Heart (tissue), 3 donors: ENCODE results near the gene PEAR1.

DNA sequence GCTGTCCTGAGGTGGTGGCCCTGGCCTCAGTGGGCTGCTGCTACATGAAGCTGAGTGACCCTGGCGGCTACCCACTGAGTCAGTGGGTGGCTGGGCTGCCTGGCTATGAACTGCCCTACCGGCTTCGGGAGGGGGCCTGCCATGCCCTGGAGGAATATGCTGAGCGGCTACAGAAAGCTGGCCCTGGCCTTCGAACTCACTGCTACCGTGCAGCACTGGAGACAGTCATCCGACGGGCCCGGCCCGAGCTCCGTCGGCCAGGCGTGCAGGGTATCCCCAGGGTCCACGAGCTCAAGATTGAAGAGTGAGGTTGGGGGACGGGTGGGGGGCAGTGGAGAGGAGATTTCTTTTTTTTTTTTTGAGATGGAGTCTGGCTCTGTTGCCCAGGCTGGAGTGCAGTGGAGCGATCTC lies 5.6 kb upstream of the ISG20L2 start:
- RAMPAGE, long total RNA, 2 experiments: no peak in any of the 2 experiments

GRCh38 chr1:156755258-156755534 lies 3.7 kb upstream of the HDGF start:
- RAMPAGE, long total RNA, 2 experiments: no peak in any of the 2 experiments

DNA sequence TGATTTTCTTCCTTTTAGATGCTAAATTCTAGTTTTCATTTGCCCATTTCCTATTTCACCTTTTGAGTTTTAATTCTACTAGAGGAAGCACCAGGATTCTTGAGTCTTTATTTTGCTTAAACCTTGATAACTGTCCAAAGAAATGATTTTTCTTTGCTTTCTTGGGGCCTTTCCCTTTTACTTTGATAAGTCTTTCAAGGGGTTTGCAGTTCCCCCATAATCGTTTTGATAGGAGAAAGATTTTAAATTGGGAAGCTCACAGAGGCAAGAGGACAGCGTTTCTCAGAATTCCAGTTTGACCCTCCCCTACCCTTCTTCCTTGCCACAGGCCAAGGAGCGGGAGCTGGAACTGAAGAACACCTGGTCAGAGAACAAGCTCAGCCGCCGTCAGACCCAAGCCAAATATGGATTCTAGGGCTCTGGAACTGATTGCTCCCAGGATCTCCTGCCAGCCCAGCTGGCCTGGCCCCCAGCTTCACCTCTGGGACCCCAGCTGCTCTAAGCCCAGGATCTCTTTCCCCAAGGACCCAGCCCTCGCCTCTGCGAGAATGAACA lies 16.5 kb downstream of the SH2D2A start:
- RAMPAGE, long total RNA, 2 experiments: no peak in any of the 2 experiments

DNA sequence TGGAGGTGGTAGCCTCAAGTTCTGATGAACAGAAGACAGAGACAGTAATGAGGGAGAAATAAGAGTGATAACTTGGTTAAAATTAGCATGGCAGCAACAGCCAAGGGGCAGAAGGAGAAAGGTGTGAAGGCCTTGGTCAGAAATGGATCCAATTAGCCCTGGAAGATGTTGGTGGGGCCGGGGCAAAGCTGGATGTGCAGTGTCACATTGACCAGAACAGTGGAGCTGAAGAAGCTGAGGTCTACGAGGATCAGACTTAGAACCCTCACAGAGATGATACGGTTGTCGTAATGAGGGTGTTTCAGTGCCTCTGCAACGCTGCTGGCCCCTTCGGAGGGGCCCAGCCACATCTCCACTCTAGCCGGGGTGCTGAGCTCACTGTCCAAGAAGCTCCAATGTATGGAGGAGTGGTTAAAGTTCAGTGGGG lies 14.2 kb downstream of the SH2D2A start:
- RAMPAGE, long total RNA, 2 experiments: no peak in any of the 2 experiments

GRCh38 chr1:156893322-156894515 lies at the start of gene PEAR1:
Gene PEAR1, plus strand, starts transcription at chr1:156893718.
- RAMPAGE, long total RNA, 2 experiments: start-site peak on the plus strand in 1 of 2 experiments, at chr1:156893714-156893724 at its widest, 62 to 155 reads per replicate

DNA sequence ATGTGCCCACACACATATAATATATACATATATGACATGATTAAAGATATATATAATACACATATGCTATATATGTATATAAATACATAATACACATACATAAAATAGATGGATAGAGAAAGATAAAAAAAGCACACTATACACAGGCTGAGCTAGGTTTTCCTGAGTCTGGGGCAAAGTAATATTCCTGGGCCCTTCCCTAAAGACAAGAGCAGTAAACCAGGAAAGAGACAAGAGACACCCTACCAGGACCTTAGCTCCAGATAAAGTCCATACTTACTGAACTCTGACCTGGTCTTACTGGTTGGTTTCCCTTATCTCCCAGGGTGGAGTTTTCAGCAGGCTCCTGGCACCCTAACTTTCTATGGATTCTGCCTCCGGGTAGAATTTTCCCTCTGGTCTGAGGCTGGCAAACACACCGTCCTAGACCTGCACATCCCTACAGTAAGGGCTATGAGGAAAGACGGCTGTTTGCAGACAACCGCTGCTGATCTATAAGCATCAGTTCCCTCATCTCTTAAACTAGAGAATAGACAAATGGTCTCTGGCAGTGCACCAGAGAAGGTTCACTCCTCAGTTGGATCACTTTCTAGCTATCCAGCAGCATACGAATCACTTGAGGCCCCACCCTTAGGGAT lies 52.1 kb downstream of the ARHGEF11 start:
- RAMPAGE, long total RNA, 2 experiments: no peak in any of the 2 experiments

- RAMPAGE, long total RNA, 2 experiments: no peak in any of the 2 experiments
Observed at GRCh38 chr1:157044232-157044974, 1.1 kb downstream of the ARHGEF11 start.

DNA sequence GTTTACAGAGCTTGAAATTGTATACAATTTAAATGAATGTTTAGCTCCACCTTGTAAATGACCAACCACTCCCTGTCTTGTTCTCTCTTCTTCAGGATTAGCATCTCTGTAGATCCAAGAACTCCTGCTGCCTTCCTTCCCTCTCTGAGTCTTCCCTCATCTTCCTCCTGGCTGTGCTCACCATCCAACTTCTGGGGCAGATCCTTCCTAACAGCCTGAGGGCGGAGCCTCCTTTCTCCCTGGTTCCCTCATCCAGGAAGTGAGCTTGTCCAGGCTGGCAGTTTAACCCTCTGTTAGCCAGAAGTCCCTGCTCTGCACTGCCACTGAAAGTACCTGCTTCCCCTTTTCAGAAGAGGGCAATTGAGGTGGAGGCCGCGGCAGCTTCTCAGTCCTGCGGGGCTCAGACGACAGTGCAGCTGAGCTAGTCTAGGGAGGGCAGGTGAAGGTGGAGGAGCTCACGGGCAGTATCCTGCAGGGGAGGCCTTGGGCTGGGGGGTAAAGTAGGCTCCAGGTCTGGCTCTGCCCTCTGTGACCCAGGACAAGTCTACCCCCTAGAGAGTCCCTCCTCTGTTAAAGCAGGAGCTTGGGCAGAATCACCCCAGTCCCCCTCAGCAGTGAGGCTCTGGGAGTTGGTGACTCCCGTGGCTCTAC lies 149.1 kb downstream of the FCRL5 start:
- RAMPAGE, long total RNA, 2 experiments: no peak in any of the 2 experiments

DNA sequence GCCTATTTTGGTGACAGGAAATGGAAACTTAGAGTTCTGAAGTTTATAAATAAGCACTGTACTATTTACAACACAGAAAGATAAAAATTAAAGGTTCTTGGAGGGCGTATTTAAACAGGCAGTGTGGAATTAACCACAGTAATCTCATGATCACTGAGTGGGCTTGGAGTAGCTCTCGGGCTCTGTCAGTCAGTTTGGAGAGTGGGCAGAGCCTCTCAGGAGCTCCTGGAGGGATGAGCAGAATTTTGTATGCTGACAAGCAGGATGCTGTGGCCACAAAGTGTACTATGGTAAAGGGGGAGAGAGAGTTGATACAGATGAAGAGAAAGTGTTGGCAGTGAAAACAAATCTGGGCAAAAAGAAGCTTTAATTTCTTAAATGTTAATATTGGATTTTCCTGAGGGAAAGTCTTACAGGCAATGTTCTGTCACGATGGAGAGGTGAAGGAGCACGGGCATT lies 10.3 kb upstream of the FCRL5 start:
- RAMPAGE, long total RNA, 2 experiments: no peak in any of the 2 experiments

DNA sequence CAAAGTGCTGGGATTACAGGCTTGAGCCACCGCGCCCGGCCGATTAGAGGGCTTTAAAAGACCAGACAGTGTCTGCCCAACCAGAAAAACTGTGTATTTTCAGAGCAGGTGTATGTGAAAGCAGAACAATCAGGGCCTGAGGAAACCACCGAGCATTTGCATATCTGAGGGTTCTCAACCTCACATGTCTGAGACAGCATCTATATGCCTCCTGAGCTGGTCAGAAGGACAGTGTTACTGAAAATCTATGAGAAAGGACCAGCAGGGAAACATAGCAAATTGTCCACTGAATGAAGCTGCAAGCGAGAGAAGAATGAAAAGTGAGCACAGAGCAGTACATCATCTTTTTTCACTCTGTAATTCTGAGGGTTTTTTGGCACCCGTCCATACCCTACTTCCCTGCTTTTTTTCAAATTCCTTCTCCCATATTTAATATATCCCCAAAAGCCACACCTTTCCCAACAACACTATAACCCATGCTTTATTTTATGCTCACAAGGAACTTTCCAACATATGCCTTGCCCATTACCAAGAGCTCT lies 26.4 kb upstream of the FCRL3 start:
- RAMPAGE, long total RNA, 2 experiments: no peak in any of the 2 experiments

DNA sequence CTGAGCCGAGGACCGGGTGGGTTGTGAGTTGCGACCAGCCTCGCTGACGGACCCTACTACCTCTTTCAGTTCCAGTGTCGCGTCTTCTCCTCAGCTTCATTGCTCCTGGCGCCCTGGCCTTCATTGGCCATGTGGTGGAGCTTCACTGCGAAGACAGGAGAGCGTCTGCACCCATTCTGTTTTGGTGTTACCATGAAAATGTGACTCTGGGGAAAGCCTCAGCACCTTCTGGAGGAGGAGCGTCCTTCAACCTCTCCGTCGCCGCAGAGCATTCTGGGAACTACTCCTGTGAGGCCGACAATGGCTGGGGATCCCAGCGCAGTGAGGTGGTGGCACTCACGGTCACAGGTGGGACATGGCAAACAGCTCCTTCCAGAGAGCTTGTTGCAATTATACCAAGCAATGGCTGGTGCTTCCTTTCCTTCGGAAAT lies 67.7 kb upstream of the KIRREL1 start:
- RAMPAGE, long total RNA, 2 experiments: no peak in any of the 2 experiments

GRCh38 chr1:157996368-157996866 lies 3.0 kb downstream of the KIRREL1 start:
- RAMPAGE, long total RNA, 2 experiments: no peak in any of the 2 experiments

GRCh38 chr1:158009447-158010055 lies 16.1 kb downstream of the KIRREL1 start:
- RAMPAGE, long total RNA, 2 experiments: no peak in any of the 2 experiments

- RAMPAGE, long total RNA, 2 experiments: no peak in any of the 2 experiments
Observed at GRCh38 chr1:158125166-158125387, 3.0 kb downstream of the SMIM42 start.

- RAMPAGE, long total RNA, 2 experiments: no peak in any of the 2 experiments
Observed at GRCh38 chr1:158179370-158180259, 1.1 kb upstream of the CD1D start.

- RAMPAGE, long total RNA, 2 experiments: no peak in any of the 2 experiments
Observed at GRCh38 chr1:158182774-158183355, 2.2 kb downstream of the CD1D start.

DNA sequence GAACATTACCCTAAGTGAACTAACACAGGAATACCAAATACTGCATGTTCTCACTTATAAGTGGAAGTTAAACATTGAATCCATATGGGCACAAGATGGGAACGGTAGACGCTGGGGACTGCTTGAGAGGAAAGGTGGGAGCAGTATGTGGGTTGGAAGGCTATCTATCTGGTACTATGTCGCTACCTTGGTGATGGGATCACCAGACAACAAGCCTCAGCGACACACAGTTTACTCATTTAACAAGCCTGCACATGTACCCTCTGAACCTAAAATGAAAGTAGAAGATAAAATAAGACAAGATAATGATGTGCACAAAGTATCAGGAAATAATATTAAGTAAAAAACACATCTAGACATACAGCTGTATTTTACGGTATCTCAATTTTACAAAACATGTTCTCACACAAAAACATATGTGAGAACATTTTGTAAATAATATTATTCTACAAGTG lies 855 bp downstream of the PYHIN1 start:
- RAMPAGE, long total RNA, 2 experiments: no peak in any of the 2 experiments

GRCh38 chr1:159000491-159001037 lies 2.0 kb downstream of the PYDC5 start:
- RAMPAGE, long total RNA, 2 experiments: no peak in any of the 2 experiments

DNA sequence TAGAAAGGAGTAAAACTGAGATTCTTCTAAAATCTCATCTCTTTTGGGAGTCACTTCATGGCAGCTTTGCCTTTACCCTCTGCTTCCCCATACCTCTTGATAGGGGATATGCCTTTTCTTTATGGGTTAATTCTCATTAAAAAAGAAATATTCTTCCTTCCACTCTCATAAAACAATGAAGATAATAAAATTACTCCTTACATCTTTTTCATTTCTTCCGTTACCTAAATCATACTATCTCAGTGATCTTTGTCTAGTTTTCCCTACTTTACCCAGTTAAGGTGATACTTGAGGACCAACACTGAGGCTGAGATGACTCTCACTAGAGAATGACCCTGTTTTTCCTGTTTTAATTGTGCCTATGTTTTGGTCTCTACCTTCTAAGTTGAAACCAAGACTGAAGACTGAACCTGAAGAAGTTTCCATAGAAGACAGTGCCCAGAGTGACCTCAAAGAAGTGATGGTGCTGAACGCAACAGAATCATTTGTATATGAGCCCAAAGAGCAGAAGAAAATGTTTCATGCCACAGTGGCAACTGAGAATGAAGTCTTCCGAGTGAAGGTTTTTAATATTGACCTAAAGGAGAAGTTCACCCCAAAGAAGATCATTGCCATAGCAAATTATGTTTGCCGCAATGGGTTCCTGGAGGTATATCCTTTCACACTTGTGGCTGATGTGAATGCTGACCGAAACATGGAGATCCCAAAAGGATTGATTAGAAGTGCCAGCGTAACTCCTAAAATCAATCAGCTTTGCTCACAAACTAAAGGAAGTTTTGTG lies 25.1 kb downstream of the AIM2 start:
- RAMPAGE, long total RNA, 2 experiments: no peak in any of the 2 experiments

DNA sequence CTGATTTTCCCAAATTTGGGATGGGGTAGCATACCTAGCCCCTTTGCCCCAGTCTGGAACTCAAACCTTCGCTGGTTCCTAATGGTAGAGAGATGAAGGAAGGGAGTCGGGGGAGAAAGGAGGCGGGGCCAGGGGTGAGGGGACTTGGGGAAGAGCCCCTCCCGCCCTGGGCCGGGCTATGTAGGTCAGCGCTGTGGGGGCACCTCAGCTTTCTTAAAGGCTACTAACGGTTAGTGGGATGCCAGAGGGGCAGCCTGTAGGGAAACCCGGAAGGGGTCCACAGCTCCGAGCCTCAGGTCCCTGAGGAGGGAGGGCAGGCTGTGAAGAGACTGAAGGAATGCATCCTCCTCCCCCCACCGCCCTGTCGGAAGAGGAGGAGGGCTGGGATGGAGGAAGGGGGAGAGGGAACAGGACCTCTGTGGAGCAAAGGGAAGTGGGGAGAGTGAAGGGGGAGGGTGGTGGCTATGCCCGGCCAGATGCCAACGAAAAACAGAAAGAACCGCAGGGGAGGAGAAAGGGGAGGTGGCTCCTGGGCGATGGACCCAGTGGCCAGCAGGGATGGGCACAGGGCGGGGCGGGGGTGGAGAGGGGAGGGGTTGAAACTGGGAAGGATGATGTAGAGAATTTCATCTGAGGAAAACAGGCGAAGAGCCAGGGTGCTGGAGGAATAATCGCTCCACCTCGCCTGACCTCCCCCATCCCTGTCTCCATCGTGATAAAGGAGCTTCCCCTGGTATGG lies 1.4 kb downstream of the CADM3 start:
- RAMPAGE, long total RNA, 2 experiments: no peak in any of the 2 experiments